Parietal lobe (tissue), 2 donors: ENCODE results near the gene UBE2B.

- RAMPAGE, long total RNA, result no peak
Measured at GRCh38 chr5:133522884-133523451, 89.4 kb downstream of the FSTL4 start.

DNA sequence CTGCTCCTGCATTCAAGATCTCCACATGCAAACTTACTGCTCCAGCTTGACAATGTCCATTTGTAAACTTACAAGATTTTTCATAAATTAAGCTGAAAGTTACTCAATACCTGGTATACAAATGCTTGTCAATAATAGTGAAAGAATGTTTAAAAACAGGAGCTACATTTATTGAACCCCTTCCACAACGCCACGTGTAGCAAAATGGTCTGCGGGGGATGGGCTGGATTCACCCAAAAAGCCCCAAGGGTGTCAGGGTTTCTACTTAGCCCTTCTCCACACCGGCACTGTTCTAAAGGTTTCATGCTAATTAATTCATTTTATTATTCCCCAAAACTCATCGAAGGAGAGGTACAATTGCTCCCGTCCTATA lies 1.4 kb downstream of the VDAC1 start:
- RAMPAGE, long total RNA, result no peak

GRCh38 chr5:134003799-134004325 lies 913 bp downstream of the VDAC1 start:
- RAMPAGE, long total RNA, result no peak

DNA sequence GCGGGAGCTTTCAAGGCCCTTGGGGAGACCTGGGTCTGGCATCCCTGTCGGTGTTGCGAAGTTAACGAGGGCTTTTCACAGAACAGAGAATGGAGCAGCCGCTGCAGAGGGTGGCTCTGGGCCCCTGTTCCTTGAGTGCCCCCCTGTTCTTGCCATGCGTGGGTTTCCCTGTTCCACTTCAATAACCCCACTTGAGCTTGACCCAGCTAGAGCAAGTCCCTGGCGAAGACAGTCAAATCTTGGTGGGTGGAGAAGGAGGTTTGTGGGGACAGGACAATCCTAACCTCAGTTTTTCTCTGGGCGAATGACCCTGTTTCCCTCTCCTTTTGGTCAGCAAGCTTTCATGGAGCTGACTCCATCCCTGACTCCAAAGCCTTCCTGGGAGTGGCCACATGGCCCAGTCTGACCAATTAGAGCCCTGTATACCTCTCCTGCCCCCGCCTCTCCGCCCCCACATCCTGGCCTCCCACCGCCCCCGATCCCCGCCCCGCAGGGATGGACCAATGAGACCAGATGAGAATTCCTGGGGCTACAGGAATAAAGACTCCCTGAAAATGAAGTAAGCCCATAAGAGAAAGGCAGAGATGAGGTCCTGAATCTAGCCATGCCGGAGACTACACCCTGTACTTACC lies 3.0 kb upstream of the VDAC1 start:
- RAMPAGE, long total RNA, result no peak

DNA sequence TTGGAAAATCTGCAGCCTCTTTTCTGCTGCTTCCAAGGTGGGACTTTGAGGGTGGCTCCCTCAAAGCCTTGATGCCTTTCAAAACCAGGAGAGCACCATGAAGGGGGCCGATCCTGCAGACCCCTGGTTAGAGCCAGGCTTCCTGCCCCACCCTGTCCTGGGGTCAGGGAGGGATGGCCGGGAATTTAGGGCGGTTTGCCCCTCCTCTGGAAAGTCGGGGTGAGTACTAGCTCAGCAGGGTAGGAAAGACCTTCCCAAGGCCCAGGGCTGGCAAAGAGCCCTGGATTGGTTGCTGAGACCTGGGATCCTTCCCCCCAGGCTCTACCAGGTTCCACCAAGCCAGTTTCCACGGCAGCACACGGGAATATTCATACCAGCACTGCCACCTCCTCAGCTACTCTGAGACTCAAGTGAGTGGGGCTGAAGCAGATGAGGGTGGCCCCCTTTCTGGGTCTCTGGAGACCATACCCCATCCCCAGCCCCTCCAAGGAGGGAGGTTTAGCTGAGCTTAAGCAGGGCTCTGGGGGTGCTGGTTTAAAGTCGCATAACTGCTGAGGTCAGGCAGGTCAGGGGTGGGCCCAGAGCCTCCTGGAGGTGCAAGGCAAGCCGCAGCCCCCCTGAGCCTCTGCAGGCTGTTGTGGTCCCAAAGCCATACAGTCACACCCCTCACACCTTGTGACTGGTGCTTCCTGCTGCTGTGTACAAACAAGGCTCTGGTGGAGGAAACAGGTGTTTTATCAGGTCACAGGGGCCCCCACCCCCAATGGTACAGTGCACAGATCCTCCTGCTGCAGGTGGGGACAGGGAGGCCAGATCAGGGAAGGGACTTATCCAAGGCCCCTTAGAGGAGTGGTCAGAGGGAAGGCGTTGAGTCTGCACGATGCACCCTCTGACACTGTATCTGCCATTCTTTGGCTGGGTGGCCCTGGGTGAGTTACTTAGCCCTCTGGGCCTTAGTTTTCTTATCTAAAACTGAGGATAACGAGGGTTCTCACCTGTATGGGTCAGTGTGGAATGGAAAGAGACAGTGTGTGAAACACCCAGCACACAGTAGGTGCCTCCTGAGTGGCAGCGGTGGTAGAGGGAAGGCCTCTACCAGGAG lies 7.9 kb downstream of the TCF7 start:
- RAMPAGE, long total RNA, result no peak

DNA sequence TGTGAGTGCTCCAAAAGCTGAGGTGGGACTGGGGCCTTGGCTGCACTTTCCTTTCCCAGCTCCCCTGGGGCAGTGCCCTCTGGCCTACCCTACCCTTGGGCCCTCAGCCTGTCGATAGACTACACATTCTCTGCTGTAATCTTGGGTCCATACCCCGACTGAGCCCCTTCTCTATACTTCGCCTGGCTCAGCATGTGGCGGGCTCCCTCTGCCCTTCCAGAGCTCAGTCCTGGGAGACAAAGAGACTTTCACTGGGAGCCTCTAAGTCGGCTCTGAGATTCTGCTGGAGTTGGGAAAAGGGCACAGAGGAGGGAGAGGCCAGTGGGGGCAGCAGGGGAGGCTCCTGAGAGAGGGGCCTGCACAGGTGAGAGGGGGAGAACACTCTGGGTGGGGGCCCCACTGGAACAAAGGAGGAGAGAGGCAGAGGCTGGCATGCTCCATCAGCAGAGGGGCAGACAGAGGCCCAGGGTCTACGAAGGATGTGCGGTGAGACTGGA lies 8.7 kb downstream of the TCF7 start:
- RAMPAGE, long total RNA, result no peak

DNA sequence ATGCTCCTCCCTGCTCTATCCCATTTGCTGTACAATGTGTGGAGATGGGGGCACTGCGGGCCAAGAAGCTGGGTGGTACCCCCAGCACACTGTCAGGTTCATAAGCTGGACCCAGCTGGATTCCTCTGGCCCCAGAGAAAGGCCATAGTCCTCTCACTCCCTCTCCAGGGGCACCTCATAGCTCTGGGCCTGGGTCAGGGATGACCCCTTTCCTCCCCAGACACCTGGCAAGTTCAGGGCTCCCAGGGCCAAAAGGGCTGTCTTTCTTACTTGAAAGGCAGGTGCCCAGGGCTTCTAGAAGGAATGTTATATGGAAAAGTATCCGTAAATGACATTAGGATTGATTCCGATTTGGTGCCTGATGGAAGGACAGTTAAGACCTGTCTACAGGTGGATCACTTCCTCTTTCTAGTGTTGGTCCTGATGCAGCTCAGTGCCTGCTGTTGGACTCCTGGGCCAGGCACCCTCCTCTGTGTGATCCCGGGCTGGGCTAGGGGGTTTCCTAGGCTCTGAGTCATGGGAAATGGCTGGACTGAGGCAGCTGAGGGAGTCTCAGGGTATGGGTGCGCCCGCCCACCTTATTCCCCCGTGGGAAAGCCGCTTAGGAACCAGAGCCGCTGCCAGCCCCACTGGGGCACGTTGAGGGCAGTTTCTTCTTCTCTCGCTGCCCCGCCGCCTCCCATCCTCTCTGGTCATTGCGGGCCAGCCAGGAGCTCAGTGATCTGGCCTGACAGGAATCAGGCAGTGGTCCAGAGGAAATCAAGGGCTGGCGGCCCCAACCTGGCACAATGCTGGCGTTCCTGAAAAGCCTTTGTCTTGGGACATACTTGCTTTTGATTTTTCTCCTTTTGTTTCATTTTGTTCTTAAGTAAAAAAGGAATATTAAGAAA lies 12.8 kb downstream of the TCF7 start:
- RAMPAGE, long total RNA, result no peak

DNA sequence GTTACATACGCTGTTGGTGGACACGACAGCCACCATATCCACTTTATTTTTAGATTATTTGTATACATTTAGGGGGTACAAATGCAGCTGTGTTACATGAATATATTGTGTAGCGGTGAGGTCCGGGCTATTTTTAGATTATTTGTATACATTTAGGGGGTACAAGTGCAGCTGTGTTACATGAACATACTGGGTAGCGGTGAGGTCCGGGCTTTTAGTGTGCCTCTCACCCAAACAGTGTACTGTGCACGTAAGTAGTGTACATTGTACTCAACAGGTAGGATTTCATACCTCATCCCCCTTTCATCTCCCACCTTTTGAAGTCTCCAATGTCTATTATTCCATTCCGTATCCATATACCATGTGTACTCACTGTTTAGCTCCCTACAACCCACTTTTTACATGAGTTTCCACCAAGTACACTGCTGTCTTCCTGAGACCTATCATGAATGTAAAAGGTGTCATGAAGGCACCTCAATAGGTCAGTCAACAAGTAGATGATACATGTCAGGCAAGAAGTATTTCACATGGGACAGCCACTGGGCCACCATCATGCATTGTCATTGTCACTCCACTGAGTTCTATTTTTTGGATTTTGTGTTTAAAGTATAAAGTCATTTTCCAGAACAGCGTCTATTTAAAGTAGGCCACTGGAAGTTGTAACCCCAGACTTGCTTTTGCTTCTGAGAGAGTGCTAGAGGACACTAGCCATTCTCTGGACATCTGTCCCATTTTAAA lies 27.7 kb downstream of the SKP1 start:
- RAMPAGE, long total RNA, result no peak

DNA sequence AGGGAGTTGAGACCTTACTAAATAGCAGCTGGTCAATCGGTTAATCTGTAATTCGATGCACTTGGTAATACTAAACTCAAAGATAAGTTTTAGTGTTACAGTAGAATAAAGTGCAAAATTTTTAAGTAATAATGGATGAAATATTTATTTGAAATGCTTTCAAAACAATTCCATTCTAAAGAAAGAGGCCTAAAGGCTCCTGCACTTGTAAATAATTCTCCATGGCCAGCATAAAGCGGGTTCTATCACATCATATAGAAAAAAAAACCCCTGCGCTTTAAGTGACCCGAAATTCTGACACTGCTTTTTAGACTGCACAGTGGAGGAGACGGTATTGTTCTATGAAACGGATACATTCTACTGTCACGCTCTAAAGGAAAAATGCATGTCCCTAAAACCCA lies 1.1 kb downstream of the SKP1 start:
- RAMPAGE, long total RNA, result no peak

DNA sequence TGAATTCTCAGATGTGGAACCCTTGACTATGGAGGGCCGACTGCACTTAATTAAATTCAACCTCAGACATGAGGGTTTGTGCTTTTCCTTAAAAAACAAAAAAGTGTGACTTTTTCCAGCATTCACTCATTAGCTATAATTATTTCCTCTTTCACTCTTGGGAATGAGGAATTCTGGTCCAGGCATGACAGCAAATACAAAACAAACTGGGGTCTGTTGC lies 16.8 kb upstream of the SKP1 start:
- RAMPAGE, long total RNA, result no peak

DNA sequence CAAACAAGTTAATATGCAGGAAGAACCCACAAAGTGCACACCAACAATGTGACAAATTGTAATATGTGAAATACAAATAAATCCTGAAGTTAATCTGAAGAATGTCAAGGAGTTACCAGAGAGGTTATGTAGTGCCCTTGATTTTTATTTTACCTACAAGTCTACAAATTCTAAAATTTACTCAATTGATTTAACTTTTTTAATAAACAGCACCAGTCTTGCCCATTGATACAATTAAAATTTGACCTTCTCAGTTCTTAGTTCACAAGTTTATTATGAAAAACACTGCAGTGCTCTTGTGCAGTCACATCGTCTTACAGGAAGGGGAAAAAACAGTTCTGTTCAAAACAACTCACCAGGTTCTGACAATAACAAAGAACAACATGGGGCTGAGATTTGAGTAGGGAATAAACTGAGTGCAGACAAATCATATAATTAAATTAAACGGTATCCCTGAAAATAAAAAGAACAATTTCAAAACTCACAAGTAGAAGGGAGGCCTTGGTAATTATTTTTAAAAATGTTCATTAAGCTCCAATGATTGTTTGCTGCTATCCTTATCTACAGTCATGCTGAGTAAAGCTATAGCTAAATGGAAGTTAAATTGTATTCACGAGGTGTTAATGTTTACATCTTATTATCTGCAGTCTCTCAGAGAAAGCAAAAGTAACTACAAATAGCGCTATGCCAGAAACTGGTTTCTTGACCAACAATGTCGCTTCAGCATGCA lies 20.3 kb upstream of the SKP1 start:
- RAMPAGE, long total RNA, result no peak

DNA sequence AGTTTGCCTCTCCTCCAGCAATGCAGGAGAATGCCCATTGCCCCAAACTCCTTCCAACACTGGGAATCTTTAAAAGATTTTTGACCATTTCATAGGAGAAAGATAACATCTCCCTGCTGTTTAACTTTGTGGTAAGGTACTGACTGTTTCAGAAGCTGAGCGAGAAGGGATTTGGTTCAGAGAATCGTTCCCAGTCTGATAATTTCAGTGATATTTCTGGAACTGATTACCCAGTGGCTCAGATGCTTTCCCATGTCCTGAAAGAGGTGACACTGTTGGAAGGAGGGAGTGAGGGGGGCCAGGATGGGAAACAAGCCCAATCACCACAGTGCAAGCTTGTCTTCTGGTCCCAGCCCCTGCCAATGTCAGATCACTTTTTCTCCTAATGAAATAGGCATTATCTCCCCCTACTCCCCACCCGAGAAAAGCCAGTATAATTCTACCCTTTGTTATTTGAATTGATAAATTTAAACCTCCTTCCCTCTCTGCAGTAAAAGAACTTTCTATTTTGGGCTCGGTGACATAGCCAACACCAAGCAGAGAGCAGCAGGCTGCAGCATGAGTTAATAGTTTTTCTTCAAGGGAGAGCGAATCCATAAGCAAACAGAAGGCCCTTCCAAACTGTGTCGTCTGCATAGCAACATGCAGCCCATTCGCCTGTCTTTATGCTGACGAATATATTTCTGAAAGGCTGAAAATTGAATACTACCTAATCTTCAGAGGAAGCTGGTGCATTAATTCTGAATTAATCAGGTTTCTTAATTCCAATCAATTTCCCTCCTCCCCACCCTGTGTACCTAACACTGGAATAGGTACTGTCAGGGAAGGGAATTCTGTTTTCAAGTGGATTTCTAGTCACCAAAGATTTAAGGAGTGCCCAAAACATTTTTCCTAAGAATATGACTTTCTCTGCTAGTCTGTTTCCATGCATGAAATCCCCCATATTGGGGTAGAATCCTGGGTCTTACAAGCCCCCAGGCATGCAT lies 14.7 kb upstream of the PPP2CA start:
- RAMPAGE, long total RNA, result no peak

GRCh38 chr5:134370878-134371929 lies at the start of gene UBE2B:
TSS of gene UBE2B (plus strand) at chr5:134371569.
- RAMPAGE, long total RNA, result no peak

- RAMPAGE, long total RNA, result no peak
Measured at GRCh38 chr5:134544990-134545585, 19.6 kb downstream of the JADE2 start.

DNA sequence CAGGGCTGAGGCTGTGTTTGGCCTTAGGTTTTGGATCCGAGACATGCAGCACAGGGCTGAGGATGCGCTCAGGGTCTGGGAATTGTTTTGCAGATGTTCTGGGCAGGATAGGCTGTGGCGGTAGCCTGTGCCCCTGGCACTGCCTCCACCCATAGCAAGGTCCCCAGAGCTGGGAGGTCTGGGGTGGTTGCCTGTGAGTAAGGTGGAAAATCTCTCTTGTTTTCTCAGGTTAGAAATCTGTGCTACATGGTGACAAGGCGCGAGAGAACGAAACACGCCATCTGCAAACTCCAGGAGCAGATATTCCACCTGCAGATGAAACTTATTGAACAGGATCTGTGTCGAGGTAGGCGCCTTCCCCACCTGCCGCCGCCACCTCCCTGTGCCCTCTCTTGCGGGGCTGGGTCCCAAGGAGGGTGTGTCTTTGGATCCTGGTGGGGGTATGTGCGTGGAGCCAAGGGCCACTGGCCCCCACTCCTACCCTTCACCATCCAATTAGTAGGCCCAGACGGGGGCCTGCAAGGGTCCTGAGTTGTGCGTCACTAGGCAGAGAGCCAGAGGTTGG lies 48.0 kb downstream of the JADE2 start:
- RAMPAGE, long total RNA, result no peak

DNA sequence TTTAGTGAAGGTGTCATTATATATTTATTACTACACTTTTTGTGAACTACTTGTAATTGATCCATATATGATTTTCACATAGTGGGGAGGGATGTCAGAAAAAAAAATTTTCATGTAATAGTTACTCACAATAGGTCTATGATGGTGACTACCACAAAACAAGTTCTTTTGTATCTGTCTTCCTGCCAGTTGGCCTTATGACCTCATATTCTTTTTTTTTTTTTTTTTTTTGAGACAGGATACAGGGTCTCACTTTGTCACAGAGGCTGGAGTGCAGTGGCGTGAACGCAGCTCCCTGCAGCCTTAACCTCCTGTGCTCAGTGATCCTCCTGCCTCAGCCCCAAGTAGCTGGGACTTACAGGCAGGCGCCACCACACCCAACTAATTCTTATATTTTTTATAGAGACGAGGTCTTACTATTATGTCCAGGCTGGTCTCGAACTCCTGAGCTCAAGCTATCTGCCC lies 10.9 kb downstream of the SEC24A start:
- RAMPAGE, long total RNA, result no peak

- RAMPAGE, long total RNA, result no peak
Measured at GRCh38 chr5:134674635-134675640, 26.4 kb downstream of the SEC24A start.

- RAMPAGE, long total RNA, result no peak
Measured at GRCh38 chr5:134770812-134771165, 12.2 kb downstream of the DDX46 start.

DNA sequence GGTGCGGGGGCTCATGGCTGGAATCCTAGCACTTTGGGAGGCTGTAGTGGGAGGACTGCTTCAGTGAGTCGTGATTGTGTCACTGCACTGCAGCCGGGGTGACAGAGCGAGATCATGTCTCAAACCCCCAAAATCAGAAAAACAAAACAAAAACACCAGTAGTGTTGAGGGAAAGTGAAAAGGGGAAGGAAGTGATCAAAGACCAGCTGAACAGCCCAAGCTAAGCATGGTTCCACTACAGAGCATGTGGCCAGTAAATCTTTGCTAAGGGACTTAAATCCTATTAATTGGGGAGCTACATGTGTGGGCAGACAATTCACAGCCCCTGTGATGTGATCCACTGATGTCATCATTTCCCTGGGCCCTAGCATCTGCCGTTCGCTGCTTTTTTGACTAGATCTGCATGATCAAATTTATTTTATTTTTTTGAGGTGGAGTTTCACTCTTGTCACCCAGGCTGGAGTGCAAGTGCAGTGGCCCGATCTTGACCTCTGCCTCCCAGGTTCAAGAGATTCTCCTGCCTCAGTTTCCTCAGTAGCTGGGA lies 2.7 kb upstream of the PCBD2 start:
- RAMPAGE, long total RNA, result no peak

GRCh38 chr5:134925048-134926202 lies 20.5 kb downstream of the PCBD2 start:
- RAMPAGE, long total RNA, result no peak